ENCODE data around the genes MAP2K7 and FBN3.

- PRO-cap: unidirectional peak, plus-strand start at chr19:7903889
These were observed at the start of gene MAP2K7 for GRCh38 chr19:7903758-7904865. MAP2K7 (plus strand) TSS chr19:7903877.

GRCh38 chr19:7911440-7911914 is 3.2 kb upstream of the TGFBR3L start:
- PRO-cap: no peak

GRCh38 chr19:7921386-7921882 is 1.3 kb downstream of the SNAPC2 start:
- PRO-cap: no peak

GRCh38 chr19:7924474-7925001 is 1.4 kb downstream of the CTXN1 start:
- PRO-cap: no peak

DNA sequence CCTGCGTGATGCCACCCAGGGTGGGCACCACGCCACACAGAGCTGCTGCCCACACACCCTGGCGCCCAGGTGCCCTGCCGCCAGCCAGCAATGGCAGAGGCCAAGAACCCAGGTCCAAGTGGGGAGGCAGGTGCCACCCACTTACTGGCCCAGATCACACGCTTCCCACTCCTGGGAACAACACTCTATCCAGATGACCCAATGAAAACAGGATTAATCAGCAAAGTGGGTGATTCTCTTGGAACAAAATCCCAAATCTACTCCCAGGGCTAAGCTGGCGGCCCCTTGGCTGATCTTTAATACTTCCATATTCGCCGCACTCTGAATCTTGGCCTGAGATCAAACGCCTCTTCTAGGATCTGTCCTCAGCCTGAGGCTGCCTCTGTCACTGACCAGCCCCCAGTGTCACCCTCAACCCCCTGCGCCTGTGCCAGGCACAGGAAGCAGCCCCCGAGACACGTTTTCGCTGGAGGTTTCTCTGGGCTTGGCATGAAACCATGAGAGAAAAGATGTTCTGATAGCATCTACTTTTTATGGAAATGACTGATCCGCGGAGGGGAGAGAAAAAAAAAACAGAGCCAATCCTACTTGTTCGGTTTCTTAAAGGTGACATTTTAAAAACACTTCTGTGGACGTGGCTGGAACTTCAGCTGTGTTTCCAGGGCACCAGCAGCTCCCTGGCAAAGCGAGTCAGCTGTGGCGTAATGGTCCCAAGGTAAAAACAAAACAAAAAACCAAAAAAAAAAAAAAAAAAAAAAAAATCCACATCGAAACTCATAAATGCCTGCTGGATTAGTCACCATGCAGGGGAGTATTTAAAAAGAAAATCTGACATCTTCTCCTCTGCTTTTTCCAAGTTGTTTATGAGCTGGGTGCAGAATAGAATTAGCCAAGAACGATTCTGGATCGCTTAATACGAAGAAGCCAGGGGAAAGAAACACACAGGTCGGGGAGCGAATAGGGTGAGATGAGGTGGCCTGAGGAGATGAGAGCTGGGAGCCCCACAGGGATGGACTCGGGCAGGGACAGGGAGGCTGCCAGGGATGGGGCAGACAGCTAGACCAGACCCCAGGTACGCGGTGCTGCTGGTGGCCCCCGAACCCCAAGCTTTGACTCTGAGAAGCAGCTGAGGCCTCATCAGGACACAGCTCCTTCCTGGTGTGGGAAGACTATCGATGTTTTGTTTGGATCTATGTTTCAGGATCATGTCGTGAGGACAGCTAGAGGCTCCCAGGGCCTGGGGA is 2.7 kb upstream of the CTXN1 start:
- PRO-cap: no peak

- PRO-cap: no peak
These were observed 8.6 kb downstream of the TIMM44 start for GRCh38 chr19:7934793-7935417.

- PRO-cap: no peak
These were observed 18.7 kb upstream of the TIMM44 start for GRCh38 chr19:7961988-7962841.

- PRO-cap: no peak
These were observed 30.4 kb upstream of the TIMM44 start for GRCh38 chr19:7973749-7974404.

GRCh38 chr19:8052138-8052460 is 461 bp upstream of the CCL25 start:
- PRO-cap: no peak

- PRO-cap: no peak
These were observed at the start of gene FBN3 for GRCh38 chr19:8148925-8150267. FBN3 (minus strand) TSS chr19:8149592.

DNA sequence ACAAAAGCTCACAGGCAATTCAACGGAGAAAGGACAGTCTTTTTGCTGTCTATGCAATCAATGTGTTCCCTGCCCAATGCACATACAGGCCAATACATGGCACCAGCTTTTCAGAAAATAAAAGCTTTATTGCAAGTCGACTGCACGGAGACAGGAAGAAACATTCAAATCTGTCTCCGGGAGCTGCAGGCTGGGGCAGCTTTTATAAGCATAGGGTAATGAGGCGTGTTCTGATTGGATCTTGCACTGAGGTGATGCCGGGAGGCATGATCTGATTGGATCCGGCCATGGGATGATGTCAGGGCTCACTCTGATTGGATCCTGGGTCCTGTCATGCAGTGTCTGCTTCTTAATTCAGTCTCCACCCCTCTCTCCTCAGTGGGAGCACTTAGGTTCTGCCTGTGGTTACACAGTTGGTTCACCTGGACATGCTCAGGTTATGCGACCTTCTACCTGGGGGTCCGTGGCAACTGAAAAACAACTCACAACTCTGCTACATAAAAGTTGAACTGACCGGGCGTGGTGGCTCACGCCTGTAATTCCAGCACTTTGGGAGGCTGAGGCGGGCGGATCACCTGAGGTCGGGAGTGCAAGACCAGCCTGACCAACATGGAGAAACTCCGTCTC is 11.8 kb upstream of the FBN3 start:
- PRO-cap: no peak

GRCh38 chr19:8250646-8251372 is 41.6 kb downstream of the CERS4 start:
- PRO-cap: no peak

- PRO-cap: no peak
These were observed 6.6 kb downstream of the HNRNPM start for GRCh38 chr19:8451381-8451822.

DNA sequence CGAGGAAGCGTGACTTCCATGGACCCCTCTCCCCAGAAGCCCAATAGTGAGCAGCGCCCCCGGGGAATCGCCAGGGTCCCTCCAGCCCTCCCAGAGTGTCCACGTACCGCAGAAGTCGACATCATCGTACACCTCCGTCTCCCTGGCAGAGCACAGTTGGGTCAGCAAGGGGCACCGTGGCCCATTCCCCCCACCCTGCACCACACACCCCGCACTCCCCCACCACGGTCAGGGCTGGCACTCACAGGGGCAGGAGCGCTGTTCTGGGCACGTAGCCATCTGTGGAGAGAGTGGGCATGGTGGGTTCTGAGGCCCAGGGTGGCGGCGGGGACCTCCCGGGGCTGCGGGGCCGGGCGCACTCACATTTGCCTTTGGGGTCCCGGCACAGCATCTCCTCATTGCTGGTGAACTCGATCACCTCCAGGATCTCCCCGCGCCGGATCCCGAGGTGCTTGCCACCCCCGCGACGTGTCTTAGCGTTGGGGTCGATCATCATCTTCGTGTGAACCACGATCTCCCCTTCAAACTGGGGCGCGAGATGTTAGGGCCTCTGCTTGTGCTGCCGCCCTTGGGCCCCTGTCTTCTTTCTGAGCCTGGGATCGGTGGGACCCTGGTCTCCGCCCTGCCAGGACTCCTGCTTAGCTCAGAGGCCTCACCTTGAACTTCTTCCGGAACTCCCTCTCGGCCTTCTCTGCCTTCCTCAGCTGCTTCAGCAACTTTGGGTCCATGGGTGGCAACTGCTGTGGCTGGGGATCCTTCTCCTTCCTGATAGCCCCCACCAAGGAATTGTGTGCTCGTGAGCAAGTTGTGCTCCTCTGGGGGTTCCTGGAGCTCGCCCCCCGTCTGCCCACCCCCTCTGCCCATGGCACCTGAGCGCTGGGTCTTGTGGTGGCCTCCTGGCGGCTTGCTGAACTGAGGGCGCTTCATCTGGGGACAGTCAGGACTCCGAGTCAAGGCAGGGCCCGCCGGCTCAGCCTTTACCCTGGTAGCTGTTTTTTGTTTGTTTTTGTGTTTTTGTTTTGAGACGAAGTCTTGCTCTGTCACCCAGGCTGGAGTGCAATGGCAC is 11.9 kb downstream of the PRAM1 start:
- PRO-cap: no peak

GRCh38 chr19:8518608-8519148 is 4.7 kb upstream of the ZNF414 start:
- PRO-cap: no peak

DNA sequence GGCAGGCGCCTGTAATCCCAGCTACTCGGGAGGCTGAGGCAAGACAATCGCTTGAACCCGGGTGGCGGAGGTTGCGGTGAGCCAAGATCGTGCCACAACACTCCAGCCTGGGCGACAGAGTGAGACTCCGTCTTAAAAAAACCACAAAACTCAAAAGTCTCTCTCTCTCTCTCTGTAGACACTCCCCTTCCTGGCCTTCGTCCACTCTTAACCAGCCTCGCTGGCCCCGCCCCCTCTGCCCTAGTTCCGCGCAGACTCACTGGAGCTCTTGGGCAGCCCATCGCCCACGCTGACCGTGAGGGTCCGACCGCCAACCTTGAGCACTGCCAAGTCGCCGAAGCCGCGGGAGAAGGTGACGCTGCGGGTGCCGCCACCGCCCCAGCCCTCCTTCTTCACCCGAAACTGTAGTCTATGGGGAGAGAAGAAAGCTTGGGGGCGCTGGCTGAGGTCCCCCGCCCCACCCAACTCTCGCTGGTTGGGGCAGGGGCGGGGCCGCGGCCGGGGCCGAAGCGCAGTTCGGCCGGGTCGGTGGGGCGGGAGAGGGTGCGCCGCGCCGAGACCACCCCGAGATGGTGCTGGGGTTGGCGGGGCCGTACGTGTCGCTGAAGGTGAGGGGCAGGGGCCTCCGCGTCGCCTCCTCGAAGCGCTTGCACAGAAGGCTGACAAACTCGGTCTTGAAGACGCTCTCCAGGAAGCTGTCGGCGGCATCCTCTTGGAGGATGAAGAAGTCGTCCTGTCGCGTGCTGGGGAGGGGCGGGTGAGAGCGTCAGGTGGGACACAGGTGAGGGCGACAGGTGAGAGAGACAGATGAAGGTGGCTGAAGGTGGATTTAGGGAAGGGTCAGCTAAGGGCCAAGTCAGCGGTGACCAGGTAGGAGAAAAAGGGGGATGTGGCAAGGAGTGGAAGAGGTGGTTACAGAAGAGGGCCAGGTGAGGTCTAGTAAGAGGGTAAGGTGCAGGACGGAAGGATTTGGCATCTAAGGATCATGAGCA is 12.5 kb upstream of the ZNF414 start:
- PRO-cap: no peak

GRCh38 chr19:9323232-9323685 is 720 bp upstream of the ZNF559 start:
- PRO-cap: no peak

DNA sequence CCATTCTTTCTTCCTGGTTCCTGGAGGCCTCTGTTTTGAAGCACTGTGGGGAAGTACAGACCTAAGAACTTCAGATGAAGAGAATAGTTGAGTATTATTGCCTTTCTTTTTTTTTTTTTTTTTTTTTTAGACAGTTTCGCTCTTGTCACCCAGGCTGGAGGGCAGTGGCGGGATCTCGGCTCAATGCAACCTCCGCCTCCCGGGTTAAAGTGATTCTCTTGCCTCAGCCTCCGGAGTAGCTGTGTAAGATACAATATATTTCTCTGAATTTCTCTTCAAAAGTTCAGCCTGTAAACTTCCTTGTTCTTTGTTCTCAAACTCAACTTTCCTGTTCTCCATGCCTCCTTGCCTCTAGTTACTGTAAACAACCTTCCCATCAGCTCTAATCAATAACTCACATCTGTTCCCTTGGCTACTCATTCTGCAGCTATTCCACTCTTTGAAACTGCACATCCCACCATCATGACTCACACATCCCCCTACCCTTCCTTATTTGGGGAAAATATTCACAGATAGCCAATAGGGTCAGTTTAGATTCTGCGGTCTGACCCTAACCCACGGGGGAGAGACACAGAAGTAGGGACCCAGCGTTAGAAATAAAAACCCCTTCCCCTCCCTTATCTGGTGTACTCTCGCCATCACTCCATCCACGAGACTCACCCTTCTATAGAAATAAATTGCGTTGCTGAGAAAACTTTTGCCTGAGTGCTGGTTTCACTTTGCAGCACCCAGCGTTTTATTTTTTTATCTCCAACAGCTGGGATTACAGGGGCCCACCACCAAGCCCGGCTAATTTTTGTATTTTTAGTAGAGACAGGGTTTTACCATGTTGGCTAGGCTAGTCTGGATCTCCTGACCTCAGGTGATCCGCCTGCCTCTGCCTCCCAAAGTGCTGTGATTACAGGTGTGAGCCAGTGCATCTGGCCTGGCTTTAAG is 2.0 kb downstream of the ZNF562 start:
- PRO-cap: no peak

- PRO-cap: unidirectional peak, minus-strand start at chr19:9792533
These were observed 23.3 kb upstream of the ZNF846 start for GRCh38 chr19:9791546-9792620.

GRCh38 chr19:9792621-9793522 is 24.3 kb upstream of the ZNF846 start:
- PRO-cap: no peak

Data from peritoneum (tissue), 1 donor.